OVCAR3 (cell line): Measurements from ENCODE around the genes PITHD1 and PNRC2.

- RRBS, result no CpG with 5 or more reads among the region's 7 CpGs
Measured at GRCh38 chr1:23013605-23014456, 1.8 kb downstream of the TEX46 start.

DNA sequence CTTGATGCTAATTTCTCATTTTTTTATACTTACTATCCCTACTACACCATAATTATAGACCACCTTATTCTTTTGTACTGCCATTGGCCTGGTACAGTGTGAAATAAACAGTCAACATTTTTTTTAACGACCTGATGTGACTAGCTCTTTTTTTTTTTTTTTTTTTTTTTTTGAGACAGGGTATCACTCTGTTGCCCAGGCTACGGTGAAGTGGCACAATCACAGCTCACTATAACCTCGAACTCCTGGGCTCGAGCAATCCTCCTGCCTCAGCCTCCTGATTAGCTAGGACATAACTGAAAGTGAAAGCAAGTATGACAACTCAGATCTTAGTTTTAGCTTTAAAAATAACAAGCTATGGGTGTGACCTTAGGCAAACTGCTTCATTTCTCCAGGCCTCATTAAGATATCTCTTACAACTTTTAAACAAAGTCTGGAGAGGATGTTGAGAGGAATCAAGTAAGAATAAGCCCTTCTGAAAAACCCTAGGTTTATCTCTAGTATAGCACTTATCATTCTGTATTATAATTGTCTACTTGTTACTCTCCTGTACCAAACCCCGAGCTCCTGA, 98.1 kb downstream of the HTR1D start:
- RRBS, result no CpG with 5 or more reads among the region's 5 CpGs

DNA sequence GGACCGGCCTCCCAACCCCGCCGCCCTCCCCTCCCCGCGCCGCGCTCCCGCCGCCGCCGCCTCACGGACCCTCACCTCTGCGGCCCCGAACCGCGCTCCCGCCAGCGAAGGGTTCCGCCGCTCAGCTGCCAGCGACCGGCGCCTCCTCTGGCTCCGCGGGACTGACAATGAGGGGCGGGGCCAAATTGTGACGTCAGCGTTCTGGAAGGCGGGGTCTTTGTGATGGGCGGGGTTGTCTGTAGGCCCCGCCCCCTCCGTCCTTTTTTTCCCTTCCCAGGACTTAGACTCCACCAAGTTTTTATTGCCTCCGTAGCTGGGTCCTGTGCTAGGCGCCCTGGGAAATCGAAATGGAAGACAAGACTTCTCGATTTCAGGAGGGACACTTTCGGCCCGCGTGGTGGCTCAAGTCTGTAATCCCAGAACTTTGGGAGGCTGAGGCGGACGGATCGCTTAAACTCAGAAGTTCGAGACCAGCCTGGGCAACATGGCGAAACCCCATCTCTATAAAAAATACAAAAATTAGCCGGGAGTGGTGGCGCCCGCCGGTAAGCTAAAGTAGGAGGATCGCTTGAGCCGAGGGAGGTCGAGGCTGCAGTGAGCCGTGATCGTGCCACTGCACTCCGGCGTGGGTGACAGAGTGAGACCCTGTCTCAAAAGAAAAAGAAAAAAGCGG, 48.5 kb downstream of the HTR1D start:
- RRBS, result 7% methylated on average over 3 of the region's 56 CpGs

GRCh38 chr1:23169364-23170472, 47.6 kb downstream of the HTR1D start:
- RRBS, result no CpG with 5 or more reads among the region's 8 CpGs

DNA sequence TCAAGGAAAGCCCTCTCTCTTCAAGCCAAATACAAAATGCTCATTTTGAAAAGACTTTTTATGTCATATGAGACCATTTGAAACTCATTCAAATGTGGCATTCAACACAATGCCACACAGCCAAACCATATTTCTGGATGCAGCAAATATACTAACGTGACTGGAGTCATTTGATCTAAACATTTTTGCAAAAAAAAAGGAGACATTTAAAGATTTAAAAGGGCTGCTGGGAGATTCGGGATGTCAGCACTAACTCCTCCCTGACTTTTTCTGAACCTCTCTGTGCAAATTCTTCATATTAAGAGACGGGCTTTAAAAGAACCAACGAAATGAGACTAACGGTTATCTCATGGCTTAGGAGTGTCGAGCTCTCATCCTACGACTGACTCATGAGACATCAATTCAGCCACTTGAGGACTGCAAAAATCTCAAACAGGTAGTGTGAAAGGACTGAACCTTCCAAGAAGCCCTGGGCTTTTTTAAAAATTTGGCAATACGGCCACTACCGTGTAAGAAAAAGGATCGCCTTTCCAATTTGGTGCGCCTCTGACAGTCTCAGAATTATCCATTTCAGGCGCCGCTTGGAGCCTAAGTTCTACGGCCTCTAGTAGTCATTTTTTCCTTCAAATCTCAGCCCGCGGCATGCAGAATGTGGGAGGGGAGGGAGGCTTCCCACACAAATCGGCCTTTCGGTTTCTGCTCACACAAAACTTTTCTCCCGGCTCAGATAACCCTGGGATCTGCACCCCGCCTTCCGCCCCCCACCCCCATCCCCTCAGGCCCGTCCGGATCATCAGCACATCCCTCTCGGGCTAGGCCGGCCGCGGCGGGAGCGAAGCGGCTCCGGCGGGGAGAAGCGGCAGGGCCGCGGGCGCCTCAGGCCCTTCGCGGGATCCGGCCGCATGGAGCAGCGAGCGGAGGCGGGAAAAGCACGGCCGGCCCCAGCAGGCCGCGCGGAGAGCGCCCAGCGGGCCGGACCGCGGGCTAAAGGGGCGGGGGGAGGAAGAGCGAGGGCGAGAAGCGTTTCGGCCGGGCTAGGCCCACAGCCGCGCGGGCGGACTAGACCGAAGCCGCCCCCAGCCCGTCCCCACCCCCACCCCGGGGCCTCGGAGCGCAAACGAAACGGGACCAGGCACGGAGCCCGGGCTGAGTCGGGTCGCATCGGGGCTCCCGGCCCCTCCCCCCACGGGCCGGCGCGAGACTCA, 677 bp downstream of the HNRNPR start:
- RRBS, result 4% methylated on average over 44 of the region's 81 CpGs

GRCh38 chr1:23451891-23452519, 27.5 kb upstream of the TCEA3 start:
- RRBS, result no CpG with 5 or more reads among the region's 6 CpGs

GRCh38 chr1:23546737-23547649, 12.3 kb downstream of the ID3 start:
- RRBS, result no CpG with 5 or more reads among the region's 9 CpGs

GRCh38 chr1:23559939-23560423, 680 bp upstream of the ID3 start:
- RRBS, result no CpG with 5 or more reads among the region's 7 CpGs

DNA sequence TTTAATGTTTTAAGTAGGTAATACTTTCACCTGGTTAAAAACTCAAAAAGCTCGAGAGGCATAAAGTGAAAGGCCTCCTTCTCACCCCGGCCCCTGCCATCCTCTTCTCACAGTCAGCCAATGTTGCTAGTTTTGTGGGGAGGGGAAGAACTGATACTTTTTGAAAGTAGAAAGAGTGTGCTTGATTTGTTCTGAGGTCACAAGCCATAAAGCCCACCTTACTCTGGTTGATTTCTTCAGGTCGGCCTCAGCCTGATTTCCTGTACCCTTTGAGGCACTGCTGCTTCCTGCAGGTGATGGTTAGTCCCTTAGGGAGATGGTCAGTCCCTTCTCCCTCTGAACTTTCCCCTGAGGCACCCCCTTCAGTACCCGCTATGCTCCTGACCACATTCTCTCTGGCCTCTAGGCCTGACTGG, 14.8 kb upstream of the ID3 start:
- RRBS, result no CpG with 5 or more reads among the region's 4 CpGs

GRCh38 chr1:23577076-23577938, 18.0 kb upstream of the ID3 start:
- RRBS, result no CpG with 5 or more reads among the region's 11 CpGs

DNA sequence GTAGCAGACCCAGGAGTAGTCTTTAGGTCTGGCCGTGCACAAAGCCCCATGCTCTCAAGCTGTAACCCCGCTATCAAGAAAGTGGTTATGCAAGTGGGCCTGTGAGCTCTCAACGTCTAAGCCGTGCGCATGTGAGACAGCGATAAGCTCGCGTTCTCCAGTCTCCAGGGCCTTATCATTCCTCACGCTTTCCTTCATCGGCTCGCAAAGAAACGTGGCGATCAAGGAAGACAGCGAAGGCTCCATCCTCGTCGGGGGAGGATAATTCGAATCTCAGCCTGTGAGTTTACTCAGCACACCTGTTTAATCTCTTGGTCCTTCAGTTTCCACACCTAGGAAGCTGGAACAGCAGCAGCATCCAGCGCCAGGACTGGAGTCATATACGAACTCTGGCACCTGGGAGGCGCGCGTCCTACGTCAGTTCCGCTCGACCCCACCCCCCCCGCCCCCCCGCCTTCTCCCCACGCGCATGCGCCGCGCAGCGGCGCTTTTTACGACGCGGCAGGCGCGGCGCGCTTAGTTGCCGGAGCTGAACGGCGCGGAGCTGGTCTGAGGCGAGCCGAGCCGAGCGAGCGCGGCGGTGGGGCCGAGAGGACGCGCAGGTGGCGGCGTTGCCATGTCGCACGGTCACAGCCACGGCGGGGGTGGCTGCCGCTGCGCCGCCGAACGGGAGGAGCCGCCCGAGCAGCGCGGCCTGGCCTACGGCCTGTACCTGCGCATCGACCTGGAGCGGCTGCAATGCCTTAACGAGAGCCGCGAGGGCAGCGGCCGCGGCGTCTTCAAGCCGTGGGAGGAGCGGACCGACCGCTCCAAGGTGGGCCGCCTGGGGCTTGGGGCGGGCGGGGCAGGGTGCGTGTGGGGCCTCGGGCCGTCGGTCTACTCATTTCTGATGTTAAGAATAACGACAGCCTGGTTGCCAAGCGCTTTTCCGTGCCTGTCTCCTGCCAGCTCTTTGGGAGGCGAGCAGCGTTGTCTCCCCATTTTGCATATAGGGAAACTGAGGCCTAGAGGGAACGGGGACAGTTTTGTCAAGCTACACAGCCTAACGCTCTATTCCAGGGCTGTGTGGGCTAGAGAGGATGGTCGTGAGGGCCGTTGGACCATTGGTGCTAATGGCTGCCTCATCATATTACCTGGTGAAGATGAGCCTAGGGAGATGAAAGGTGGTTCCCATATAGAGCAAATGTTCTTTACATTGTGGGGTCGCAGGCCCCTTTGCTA, at the start of gene PITHD1:
TSS of gene PITHD1 (plus strand) at position 519 of the 1,221 bp plus-strand sequence.
- RRBS, result no CpG with 5 or more reads among the region's 102 CpGs

- RRBS, result no CpG with 5 or more reads among the region's 2 CpGs
Measured at GRCh38 chr1:23785602-23786232, 5.2 kb upstream of the LYPLA2 start.

- RRBS, result 9% methylated on average over 6 of the region's 23 CpGs
Measured at GRCh38 chr1:23801206-23801747, 723 bp upstream of the GALE start.

DNA sequence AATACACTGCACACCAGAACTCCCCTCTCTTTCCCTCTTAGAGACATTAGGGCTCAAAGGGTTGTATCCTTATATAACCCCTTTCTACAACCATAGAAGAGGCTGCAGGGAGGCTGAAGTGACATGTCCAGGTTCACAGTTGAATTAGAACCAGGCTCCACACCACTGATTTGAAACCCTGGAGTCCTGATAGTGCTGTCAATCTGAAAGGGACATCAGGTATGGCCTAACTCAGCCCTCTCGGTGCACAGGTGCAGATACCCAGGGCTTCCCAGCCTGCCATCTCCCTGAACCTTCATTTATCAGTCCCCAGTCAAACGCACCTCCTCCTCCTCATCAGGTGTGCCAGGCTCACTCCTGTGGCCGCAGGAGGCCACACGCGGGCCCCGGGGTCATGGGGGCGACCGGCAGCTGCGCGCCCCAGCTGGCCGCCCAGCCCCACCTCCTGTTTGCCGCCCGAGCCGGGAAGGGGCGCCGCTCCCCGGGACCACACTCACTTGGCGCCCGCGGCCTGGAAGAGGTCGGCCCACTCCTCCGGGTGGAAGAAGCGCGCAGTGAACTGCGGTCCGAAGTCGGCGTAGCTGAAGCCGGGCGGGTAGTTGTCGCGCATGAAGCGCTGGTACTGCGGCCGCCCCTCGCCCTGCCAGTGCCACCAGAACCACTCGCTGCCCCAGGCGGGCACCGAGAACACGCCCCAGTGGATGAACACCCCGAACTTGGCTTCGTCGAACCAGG, 522 bp downstream of the FUCA1 start:
- RRBS, result 6% methylated on average over 20 of the region's 43 CpGs

GRCh38 chr1:23959775-23960307, at the start of gene PNRC2:
Gene PNRC2 (plus strand): TSS chr1:23959828.
- RRBS, result 5% methylated on average over 24 of the region's 50 CpGs

- RRBS, result no CpG with 5 or more reads among the region's 2 CpGs
Measured at GRCh38 chr1:24031348-24031637, 51.2 kb upstream of the SRSF10 start.

DNA sequence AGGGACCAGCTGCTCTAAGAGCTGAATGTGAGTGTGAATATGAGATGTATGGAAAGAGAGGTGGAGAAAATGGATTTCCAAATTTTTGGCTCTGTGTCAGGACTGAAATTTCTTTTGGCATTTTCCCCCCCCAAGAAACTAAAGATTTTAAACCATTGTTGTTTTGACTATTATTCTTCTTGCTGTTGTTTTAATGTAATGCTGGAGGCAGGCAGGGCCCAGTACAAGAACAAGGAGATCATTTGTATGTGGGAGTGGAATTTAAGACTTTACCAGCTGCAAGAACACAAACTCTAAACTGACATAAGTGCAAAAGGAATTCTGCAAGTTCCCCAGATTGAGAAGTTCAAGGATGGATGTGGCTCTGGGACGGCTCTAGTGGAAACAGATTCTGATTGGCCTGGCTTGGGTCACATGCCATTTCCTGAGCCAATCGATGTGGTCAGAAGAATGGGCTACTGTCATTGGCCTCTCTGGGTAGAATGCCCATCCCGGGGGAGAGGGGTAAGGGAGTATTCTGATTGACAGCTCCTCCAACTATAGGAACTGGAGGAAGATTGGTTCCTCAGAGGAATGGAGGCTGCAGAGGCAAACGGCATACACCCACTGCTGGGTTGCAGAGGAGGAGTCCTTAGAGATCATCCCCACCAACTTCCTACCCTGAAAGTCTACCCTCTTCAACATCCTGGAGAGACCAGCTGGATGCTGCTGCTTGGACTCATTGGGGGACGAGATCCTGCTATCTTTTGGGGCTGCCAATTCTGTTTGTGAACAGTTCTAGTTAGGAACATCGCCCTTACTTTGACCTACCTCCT, 5.9 kb upstream of the IFNLR1 start:
- RRBS, result no CpG with 5 or more reads among the region's 6 CpGs

DNA sequence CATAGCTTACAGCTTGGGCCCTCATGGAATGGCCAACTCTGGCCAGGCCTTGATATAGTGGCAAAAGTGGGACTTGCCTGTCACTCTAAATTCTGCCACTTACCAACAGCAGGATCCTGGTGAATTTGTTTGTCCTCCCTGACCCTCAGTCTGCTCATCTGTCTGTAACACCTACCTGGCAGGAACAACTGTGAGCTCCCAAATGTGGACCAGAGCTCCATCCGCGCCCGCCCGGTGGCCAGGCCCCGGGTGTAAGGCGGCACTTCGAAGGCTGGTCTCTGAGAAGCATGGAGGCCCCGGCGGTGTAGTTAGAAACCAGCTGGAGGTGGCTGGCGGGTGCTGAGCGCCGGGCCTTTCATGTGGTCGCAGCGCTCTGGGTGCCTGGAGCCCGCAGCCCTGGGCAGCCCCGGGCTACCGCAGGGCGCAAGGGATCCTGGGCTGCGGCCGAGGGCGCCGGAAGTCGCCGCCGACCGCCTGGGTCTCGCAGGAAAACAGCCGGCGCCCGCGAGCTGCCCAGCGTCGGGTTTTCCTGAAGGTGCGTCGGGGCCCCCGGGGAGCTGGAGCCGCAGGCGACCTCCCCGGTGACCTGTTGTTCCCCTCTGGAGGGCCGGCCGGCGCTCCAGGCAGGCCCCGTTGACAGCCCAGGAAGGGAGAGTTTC, 2.5 kb downstream of the GRHL3 start:
- RRBS, result 10% methylated on average over 32 of the region's 43 CpGs

DNA sequence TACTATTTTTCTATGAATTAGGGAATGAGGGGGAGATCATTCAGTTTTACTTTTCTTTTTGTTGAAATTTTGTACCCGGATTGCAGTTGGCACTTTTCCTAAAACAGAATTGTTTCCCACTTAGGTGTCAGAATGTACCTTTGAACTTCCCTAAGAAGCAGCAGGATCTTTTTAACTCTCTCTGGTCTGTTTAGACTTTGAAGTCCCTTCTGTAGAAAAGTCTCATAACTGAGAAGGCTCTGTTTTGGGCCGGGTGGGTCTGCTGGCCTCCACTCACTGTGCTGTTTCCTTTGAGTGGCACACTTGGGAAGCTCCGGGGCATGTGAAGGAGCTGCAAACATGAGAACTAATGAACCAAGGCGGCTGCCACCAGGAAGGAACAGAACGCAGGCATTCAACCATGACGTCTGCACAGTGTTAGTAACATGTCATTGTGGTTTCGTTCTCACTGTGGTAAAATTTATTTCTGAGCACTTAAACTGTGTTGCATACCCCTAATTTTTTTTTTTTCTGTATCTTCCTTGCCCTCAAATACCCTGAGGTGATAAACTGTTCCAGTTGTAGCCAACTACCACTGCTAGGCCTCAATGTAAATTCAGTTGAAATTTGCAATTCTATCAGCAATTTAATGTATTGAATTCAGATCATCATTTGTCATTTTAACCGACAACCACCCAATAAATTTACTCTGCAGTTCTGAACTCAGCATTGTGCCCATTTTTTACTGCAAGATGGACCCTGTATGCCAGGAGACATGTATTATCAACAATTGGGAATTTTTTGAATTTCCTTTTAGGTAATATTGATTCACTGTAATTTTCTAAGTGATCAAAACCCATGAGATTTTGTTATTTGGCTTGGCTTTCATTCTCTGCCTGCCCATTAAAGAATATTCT, 19.3 kb upstream of the NCMAP start:
- RRBS, result 13% methylated on average over 2 of the region's 8 CpGs